Measurements from ENCODE around the genes ANXA11, NRG3 and WAPL.

GRCh38 chr10:80179074-80179839 is 26.1 kb downstream of the ANXA11 start:
- RRBS: no CpG with 5 or more reads among the region's 6 CpGs

- RRBS: under 1% methylated on average over 31 of the region's 97 CpGs
Measured at GRCh38 chr10:80204687-80205760, at the start of gene ANXA11. Gene ANXA11 (minus strand): TSS chr10:80205537.

DNA sequence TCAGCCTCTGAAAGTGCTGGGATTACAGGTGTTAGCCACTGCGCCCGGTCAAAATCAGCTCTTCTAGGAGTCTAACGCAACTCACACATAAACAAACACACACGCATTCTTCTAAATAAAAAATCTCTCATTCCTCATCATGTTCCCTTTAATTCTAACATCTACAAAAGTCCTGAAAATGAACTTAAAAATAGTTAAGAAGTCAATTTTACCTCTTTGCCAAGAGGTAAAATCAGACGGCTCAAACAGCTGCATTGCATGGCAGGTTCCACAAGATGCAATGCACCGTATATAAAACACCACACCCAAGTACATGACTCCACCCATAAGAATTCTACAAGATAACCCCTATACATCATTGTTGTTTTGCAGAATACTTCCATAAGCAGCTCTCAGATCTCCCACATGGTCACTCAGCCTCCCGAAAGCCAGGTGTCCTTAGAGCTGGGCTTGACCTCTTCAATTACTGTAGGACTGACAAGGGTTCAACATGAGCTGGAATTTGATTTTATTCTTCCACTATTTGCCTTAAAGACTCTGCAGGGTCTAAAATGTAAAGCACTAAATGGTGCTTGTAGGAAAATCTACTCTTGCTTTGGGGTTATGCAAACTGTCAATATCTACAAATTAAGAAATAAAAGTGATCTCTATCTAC is 3.3 kb downstream of the MAT1A start:
- RRBS: no CpG with 5 or more reads among the region's 7 CpGs

GRCh38 chr10:80410097-80410730 is 1.9 kb downstream of the PRXL2A start:
- RRBS: no CpG with 5 or more reads among the region's 6 CpGs

DNA sequence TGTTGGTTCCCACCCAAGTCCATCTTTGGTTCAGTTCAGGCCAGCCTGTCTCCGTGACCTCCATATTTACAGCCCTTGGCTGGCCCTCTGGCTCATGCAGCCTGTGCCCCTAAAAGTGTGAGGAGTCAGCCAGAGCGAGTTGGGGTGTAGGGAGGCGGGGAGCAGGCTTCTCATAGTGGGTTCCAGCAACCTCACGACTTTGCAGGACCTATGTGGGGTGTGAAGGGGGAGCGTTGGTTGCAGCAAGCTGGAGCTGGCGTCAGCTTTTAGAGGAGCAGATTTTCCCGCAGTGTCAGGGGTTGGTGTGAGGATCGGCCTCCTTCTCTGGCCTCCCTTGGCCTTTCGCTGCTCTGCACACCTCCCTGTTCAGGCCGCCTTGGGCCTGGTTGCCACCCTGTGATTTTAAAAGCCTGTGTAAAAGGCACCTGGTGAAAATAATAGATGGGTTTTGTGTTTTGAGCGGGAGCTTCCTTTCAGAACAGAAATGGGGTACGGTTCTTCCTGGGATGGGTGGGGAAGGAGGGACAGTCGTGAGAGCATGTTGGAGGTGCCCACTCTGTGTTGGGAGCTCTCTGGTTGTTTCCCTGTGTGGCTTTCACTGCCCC is 9.9 kb downstream of the TSPAN14 start:
- RRBS: no CpG with 5 or more reads among the region's 13 CpGs

DNA sequence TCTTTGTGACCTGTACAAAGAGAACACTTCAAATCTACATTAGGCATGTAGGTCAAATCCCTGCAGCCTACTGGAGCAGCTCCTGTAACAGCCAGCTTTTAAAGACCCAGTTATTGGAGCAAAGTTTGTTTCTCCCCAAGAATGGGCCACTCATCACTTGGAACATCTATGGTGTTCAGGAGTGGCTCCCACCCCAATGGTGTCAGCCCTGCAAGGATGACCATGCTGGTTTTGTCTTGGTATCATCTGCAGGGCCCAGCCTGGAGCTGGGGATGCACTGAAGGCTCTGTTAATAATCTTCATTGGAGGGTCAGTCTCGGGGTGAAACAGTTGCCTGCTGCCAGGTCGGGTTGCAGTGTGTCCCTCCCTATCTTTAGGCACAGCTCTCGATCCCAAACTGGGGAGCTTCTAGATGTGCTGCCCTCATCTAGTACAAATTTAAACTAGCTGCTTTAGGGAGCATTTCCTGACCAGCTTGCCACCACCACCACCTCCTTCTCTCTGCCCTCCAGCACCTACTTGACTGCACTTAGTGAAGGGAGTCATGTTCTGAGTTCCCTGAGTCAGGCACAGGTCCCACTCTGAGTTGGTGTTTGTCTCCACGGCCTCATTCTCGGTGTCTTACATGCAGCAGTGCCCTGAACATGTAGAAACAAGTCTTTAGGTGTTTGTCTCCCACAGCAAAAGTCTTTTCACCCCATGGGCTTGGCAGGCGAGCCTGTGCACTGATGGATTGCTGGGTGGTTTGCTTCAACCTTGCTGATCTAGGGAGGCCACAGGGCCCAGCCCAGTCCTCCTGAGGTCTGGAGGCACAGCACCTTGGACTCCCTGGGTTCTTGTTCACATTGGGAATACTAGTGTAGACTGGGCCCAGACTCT is 16.7 kb downstream of the TSPAN14 start:
- RRBS: no CpG with 5 or more reads among the region's 6 CpGs

DNA sequence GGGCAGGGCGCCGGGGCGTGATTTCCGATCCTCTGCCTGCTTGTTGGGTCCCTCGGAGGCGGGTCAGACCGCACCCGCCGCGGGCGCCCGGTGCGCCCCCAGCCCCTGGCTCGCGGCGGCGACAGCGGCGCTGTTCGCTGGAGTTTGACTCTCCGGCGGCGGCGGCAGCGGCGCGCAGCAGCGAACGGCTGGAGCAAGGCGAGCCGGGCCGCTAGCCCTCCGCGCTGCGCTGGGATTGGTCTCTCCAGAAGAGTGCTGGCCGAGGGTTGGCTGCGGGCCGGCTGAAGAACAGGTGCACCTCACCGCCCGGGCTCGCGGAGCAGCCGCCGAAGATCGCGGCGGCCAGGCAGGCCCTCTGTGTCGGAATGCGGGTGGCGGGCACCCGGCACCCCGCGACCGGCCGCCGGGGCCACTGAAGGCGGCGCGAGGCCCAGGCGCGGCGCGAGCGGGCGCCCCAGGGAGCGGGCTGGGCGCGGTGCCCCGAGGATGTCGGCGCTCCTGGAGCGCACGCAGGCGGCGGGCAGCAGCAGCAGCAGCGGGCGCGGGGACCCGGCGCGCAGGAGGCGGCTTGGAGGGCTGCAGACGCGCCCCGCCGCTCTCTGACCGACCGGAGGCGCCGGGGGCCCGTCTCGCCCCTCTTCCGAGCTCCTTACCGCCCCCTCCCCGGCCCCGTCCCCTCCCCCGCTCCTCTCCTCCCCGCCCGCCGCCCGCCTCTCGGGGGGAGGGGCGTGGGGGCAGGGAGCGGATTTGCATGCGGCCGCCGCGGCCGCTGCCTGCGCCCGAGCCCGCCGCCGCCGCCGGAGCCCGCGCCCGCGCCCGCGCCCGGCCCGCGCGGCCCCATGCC is at the start of gene NRG3:
TSS of gene NRG3 (plus strand) at position 744 of the 844 bp plus-strand sequence.
- RRBS: 80% methylated on average over 74 of the region's 126 CpGs

GRCh38 chr10:84836876-84837343 is 508.5 kb downstream of the CCSER2 start:
- RRBS: no CpG with 5 or more reads among the region's 1 CpG

- RRBS: no CpG with 5 or more reads among the region's 2 CpGs
Measured at GRCh38 chr10:85791346-85791760, 575.2 kb downstream of the GRID1 start.

DNA sequence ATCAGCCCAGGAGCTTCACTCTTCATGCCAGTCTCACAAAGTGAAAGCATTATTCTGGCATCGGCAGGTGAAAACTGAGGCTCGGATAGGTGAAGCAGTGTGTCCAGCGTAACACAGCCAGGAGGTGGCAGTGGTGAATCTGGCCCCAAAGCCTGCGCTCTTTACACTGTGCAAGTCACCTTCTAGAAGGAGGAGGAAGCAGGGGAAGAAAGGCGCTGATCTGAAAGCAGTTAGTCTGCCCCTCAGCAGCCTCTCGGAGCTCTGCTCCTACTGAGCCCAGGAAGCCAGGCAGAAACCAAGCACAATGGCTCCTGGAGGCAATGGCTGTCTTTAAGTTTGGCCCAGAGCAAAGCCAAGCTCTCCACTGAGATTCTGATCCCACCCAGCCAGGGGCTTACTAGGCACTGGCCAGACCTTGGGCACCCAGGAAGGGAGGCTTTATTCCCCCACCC is 104.6 kb downstream of the GRID1 start:
- RRBS: no CpG with 5 or more reads among the region's 6 CpGs

DNA sequence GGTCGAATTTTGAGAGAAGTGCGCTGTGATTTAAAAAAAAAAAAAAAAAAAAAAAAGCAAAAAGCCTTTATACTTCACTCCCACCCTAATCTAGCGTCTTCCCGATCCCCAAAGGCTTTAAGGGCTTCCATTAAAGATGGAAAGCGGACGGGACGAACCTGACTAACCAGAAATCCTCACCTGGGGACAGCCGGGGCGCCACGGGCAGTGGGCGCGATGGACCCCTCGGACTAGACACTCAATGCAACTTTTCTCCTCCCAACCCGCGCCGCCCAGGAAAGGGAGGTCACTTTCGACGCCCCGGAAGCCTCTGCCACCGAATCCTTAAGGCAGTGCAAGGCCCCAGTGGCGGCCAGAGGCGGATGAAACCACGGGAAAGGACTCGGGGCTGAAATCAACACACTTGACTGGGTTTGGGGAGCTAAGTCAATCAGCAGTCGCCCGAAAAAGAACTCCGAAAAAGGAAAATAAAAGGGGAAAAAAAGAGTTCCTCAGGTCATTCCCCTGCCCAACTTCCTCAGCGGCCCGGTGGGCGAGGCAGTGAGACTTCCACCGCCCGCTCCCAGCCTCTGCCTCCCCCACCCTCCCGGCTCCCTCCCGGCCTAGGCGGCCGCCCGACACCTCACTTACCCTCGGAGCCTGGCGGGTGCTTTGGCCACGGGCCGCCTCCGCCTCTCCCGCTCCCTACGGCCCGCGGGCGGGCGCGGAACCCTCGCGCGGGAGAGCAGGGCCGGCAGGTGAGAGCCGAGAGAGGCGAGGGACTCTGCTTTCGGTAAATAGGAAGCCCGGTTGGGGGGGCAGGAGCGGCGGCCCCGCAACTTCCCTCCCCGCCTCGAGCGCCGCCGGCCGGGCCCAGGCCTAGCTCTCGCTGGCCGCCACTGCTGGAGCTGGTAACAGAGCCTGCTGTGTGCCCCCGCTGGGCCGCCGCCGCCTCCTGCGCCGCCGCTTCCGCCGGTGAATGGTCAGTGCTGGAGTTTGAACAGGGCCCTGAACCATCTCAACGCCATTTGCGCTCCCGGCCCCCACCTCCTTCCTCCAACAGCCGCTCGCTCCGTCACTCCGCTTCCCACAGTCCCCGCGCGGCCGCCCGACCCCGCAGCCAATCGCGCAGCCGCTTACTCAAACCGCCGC is at the start of gene WAPL:
TSS of gene WAPL (minus strand) at position 1,058 of the 1,131 bp plus-strand sequence.
- RRBS: 2% methylated on average over 38 of the region's 95 CpGs

DNA sequence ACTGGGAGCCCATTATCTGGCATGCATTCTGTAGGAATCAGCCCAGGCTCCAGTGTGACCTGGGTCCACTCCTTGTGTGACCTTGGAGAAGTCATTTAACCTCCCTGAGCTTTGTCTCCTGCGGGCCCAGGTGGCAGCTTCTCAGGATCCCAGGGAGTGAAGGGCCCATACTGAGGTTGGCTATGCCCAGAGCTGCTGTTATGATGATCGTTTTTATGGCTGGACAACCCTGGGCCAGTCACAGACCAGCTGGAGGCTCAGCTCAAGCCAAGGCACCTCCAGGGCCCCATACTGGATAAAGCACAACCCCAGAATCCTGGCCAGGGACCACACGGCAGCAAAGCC is 491 bp upstream of the LDB3 start:
- RRBS: no CpG with 5 or more reads among the region's 3 CpGs

DNA sequence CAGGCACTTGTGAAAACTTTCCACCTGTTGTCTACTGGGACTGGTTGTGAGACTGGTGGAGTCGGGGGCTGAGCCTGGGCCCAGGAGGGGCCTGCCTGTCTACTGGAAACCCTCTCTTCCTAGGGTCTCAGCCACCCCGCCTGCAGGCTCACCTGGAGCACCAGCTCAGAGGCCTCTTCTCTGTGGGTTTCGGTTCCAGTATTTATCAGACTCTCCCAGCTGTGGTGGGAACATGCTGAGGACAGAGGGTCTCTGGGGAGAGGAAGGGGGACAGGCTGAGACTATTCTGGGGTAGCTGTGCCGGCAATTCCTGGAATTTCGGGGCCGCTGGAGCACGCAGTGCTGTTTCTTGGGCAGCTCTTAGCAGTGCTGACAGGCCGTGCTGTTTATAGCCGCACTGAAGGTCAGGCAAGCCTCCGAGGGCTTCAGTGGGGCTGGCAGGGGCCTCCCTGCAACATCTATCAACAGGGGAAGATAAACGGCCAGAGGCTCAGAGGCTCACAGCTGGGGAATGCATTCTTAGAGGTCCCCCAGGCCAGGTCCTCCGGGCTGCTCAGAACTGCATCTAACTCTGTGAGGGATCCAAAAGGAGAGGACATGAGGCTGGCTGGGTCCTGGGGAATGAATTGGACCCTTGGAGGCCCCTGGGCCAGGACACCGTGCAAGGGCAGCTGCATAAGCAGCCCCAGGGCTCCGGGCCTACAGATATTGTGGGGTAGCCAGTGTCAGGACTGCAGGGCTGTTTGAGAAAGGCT is 4.0 kb downstream of the LDB3 start:
- RRBS: no CpG with 5 or more reads among the region's 14 CpGs

GRCh38 chr10:86687620-86688377 is 19.5 kb downstream of the LDB3 start:
- RRBS: no CpG with 5 or more reads among the region's 8 CpGs

GRCh38 chr10:86757214-86757705 is 841 bp downstream of the BMPR1A start:
- RRBS: 2% methylated on average over 13 of the region's 26 CpGs

DNA sequence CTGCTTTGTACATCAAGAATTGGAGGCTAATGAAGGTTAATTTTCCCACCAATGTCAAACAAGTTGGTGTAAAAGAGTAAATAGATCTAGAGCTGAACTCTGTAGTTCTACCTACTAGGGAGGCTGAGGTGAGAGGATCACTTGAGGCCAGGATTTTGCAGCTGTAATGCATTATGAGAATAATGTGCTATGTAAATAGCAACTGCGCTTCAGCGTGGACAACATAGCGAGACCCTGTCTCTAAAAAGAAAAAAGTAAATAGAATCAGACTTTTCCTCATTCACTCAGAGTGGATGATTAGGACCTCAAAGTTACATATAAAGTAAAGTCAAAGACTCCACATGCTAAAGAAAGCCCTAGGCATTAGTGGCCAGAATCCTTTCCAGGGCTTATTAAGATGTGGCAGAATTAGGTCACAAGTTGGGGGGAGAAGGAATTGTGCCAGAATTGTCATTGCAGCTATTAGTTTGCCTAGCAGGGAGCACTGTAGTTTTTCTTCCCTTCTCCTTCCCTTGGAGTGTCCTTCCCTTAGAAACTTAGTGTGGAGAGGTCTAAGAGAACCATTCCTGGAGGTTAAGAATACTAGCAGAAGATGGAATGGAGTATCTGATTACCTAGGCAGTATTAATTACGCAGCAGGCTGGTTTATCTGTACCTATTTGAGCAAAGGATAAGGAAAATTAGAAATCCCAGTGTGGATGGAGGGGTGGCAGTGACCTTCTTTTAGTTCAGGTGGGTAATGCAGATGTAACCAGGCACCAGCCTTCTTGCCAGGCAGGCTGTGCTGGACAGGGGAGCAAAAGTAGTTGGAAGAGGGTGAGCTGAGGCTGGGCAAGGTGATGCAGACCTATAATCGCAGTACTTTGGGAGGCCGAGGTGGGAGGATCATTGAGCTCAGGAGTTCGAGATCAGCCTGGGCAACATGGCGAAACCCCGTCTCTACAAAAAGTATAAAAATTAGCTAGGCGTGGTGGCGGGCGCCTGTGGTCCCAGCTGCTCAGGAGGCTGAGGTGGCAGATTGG is 13.1 kb downstream of the BMPR1A start:
- RRBS: no CpG with 5 or more reads among the region's 12 CpGs

DNA sequence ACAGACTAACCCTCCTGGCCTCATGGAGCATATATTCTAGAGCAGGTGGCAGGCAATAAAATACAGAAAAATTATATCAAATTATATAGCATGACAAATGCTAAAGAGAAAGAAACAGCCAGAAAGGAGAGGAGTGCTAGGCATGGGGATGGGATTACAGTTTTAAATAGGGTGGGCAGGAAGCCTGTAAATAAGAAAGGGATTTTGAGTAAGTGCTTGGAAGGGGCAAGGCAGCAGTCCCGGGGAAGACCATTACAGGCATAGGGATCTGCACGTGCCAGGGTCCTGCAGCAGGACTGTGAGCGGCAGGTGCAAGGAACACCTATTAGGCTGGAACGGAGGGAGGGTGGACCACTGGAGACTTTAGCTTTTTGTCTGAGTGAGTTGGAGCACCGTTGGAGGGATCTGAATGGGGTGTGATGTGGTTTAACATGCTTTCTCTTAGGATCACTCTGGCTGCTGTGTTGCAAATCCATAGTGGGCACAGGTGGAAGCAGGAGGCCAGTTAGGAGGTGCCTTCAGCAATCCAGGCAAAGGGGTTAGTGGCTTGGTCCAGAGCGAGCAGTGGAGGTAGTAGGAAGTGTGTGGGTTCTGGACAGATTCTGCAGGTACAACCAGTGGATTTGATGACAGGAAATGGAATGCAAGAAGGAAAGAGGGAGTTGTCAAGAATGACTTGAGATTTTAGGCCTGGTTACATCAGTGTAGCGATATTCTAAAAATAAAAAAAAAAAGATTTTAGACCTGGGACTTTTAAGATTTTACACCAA is 95.2 kb downstream of the MMRN2 start:
- RRBS: no CpG with 5 or more reads among the region's 7 CpGs

- RRBS: 8% methylated on average over 8 of the region's 27 CpGs
Measured at GRCh38 chr10:86960119-86960891, 1.9 kb downstream of the SNCG start.